AG10803 (cell line): ENCODE measurements around a stretch of chr15.

GRCh38 chr15:62075831-62076398, 9.1 kb downstream of the C2CD4A start:
- RRBS = no CpG with 5 or more reads among the region's 4 CpGs

GRCh38 chr15:62288245-62288680, 102.1 kb upstream of the TLN2 start:
- RRBS = no CpG with 5 or more reads among the region's 2 CpGs

- RRBS = no CpG with 5 or more reads among the region's 6 CpGs
These were observed 101.6 kb upstream of the TLN2 start for GRCh38 chr15:62288681-62289135.

DNA sequence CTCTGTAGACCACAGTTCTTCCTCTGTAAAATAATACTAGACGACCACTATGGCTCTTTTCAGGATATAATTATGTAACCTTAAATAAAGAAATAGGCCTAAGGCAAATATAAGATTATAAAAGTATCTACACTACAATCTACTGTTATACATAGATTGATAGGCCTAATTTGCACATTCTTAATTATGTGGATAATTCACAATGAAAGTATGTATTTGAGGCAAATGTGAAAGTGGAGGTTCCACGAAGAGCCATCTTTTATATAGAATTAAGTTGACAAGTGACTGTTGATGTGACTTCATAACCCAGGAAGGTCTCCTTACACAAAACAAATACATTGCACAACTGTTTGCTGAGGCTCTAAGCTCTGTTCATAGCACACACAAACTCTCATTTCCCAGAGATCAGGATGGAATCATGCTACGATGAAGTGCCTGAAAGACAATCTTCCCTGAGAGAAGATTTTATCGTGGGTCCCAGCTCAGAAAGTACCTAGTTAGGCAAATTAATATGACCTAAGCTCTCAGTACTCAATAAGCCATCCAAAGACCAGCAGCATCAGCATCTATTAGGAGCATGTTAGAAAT, 64.1 kb upstream of the TLN2 start:
- RRBS = no CpG with 5 or more reads among the region's 4 CpGs

DNA sequence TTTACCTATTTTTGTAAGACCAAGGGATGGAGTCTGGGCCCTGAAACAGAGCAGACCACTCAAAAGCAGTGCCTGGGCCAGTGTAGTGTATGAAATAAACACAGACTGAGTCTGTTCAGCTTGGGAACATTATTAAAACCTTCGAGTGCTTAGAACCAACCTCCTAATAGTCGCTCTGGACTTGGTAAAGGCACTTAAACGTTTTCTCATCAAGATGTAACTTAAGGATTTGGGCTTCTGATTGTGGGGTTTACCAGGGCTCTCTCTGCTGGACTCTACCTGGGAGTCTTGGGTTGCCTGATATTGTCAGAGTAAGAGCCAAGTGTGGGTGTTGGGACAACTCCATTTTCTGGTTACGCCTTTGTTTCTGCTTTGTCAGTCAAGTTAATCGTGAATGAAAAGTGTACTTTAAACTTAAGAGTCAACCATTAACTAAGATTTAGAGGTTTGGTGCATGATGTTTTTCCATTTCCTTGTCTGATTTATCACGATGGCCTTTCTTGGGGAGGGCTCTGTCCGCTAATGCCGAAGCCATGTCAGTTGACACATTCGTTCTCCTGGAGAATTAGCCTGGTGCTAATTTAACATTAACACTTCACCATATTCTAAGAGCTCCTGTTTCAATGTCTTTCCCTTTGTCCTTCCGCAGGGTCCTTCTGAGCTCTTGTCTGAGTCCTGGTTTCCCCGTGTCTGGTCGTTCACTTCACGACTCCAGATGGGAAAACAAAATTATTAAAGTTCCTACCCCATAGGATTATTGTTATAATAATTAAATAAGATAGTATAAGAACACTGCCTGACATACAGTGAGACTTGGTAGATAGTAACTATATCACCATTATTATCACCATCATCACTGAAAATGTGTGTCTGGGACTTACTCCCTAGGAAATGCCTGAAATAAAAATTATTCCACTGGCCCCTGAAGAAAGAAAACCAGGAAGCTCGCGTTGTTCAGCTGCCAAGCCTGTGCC, 220.8 kb upstream of the TPM1 start:
- RRBS = no CpG with 5 or more reads among the region's 15 CpGs

DNA sequence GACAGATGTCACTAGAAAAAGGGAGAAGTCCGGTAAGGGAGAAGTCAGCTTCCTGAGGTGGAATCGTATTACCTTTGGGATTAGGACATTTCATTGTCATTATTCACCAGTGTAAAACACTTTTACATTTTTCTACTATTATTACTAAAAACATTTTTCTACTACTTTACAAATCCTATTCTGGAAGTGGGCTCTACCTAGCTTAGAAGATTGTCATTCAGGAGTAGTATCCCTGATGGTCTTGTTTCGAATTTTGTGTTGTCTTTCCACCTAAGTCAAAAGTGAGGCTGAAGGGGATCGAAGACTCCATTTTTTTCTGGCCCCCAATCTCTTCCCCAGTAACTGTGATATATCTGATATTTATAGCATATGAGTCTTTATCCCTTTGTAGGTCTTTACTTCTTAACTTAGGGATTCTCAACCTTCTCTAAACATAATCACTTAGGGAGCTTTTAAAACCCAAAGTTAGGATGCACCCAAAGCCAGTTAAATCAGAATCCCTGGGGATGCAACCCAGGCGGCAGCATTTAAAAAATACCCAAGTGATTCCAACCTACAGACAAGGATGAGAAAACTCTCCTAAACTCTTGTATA, 3.9 kb downstream of the TPM1 start:
- RRBS = no CpG with 5 or more reads among the region's 5 CpGs

DNA sequence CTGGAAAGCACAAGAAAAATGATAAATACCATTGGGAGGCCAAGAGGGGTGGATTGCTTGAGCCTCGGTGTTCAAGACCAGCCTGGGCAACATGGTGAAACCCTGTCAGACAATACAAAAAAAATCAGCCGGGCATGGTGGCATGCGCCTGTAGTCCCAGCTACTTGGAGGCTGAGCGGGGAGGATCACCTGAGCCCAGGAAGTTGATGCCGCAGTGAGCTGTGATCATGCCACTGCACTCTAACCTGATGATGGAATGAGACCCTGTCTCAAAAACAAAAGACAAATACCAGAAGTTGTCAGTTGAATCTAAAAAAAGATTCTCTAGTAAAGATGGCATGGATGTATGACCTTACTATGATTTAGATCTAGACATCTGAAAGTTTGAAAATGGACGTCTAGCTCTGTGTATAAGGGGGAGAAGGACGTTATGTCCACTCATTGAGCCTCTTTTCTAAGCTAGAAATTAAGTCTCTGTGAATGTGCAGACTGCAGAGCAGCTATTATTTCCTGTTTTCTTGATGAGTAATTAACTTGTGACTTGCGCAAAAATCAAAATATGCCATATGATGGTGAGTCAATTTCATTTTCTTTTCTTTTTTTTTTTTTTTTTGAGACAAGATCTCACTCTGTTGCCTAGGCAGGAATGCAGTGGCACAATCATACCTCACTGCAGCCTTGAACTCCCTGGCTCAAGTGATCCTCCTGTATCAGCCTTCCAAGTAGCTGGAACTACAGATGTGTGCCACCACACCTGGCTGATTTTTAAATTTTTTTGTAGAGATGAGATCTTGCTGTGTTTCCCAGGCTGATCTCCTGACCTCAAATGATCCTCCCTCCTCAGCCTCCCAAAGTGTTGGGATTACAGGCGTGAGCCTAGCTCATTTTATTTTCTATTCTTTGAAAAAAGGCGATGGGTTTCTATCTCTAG, 14.1 kb downstream of the LACTB start:
- RRBS = no CpG with 5 or more reads among the region's 10 CpGs

DNA sequence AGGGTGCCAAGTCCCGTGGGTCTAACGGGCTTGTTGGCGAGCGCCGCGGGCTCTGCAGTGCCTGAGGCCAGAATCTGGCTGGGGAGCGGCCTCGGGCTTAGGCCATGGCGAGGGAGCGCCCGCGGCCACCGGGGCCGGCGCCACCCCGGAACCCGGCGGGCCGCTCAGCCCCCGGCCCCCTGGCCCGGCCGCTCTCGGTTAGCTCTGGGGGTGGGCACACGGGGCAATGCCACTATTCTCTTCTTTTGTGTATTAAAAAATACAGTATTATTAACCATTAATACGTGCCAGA, 297 bp upstream of the RPS27L start:
- RRBS = no CpG with 5 or more reads among the region's 25 CpGs

DNA sequence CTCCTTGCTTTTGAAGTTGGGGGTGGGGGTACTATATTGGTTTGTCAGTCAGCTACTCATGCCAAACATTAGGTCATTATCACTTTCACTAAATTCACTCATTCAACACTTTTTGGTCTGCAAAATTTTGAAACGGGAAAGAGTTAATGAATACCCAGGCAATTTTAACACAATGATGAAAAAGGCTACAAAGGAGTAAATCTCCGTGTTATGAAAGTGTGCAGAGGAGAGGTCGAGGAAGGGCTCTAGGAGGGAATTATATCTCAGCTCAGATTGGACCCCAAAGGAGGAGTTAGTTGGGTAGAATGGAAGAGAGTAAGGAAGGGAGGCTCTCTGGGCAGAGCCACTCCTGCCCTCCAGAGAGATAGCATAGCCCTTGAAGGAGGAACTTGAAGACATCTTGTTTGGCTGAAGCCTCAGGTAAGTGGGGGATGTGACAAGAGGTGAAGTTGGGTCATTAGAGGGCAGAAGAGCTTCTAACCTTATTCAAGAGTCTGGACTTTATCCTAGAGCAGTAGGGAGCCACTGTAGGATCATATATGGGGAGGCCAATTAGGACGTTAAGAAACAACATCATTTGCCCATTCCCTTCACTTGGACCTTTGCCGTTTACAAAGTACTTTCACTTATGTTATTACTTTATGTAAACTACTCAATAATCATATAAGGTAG, 11.8 kb downstream of the RAB8B start:
- RRBS = no CpG with 5 or more reads among the region's 5 CpGs

DNA sequence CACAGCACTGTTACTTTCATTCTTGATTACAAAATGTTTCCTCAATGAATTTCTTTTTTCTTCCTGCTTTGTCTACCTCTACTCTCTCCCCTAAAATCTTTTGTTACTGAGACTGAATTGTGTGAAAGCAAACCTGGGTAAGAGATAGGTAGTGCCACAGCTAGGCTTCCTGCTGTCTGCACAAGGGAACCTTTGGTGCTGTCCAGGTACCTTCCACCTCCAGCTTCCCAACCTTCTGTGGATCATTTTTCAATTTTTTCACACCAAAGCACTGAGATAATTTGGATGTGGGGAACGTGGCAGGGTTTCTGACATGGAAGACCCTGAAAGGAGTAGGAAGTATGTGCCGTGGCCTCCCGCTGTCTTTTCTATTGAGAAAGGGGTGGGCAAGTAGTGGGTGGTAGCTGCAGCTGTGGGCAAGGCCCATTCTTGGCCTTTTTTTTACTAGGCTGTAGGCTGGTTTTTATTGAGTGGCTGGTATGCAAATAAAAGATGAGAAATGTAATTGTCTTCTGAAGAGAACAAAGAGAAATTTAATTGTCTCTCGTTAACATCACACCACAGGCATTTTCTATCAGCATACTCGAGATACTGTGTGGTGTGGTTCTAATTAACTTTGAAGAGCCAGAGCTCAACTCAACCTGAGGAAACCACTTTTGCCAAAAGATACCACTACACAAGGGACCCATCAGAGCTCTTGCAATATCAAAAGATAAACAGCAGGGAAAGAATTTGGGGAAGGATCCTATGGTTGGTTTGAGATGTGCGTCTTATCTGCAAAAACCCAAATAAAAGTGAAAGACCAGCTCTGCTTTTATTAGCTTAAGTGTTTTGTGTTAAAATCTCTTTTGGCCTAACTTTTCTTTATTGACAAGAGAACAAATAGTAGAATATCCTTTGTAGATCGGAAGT, 21.2 kb downstream of the RAB8B start:
- RRBS = no CpG with 5 or more reads among the region's 7 CpGs

DNA sequence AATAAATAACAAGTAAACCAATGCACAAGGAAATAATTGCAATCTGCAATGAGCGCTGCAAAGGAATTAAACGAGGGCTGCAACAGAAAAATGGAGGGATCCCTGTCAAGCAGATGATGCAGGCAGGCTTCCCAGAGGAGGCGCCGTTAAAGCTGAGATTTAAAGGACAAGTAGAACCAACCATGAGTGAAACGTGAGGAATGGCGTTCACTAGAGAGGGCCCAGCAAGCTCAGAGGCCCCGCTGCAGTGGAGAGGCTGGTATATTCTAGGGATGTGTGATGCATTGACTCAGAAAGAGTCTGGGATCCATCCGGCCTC, 28.6 kb downstream of the CA12 start:
- RRBS = no CpG with 5 or more reads among the region's 8 CpGs

- RRBS = no CpG with 5 or more reads among the region's 6 CpGs
These were observed 9.1 kb upstream of the CA12 start for GRCh38 chr15:63390587-63391221.

- RRBS = no CpG with 5 or more reads among the region's 10 CpGs
These were observed 21.9 kb upstream of the CA12 start for GRCh38 chr15:63403496-63403977.

DNA sequence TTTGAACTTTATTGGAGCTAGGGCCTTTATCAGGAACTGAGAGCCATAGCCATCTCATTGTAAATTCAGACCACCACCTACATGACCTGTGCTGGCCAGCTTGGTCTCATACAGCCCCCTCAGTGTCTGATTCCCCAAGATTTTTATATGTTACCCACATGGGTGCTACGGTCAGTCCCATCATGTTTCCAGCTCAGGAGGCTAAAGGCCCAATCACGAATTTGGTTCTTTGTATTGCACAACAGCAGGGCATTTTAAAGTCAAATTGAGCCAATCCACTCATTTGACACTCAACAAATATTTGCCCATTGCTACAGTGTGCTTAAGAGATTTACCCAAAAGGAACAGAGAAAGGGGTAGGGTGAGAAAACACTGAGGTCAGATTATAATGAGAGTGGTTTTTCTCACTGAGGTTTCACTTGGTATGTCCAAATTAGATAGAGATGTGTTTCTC, 31.5 kb upstream of the USP3 start:
- RRBS = no CpG with 5 or more reads among the region's 2 CpGs

GRCh38 chr15:63539393-63539798, 35.0 kb downstream of the USP3 start:
- RRBS = no CpG with 5 or more reads among the region's 4 CpGs

- RRBS = no CpG with 5 or more reads among the region's 5 CpGs
These were observed 40.0 kb downstream of the USP3 start for GRCh38 chr15:63544128-63544963.

- RRBS = no CpG with 5 or more reads among the region's 5 CpGs
These were observed 46.2 kb upstream of the FBXL22 start for GRCh38 chr15:63550769-63551588.

GRCh38 chr15:63577294-63577566, 20.0 kb upstream of the FBXL22 start:
- RRBS = no CpG with 5 or more reads among the region's 5 CpGs

GRCh38 chr15:63582544-63583071, 14.6 kb upstream of the FBXL22 start:
- RRBS = no CpG with 5 or more reads among the region's 2 CpGs